Sigmoid colon (tissue), 4 donors: ENCODE measurements around the genes PPIG and CYBRD1.

DNA sequence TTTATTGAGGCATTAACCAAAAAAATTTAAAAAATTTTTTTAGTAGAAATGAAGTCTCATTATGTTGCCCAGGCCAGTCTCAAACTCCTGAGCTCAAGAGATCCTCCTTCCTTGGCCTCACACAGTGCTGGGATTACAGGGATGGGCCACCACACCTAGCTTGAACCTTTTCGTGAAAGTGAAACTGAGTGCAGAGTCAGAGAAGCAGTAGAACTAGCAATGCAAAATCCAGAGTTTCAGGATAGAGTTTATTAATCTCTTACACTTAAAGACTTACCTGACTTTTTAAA is 98.4 kb upstream of the CERS6 start:
- PRO-cap: no peak
- RAMPAGE, long total RNA, 4 experiments: no peak in any of the 4 experiments

DNA sequence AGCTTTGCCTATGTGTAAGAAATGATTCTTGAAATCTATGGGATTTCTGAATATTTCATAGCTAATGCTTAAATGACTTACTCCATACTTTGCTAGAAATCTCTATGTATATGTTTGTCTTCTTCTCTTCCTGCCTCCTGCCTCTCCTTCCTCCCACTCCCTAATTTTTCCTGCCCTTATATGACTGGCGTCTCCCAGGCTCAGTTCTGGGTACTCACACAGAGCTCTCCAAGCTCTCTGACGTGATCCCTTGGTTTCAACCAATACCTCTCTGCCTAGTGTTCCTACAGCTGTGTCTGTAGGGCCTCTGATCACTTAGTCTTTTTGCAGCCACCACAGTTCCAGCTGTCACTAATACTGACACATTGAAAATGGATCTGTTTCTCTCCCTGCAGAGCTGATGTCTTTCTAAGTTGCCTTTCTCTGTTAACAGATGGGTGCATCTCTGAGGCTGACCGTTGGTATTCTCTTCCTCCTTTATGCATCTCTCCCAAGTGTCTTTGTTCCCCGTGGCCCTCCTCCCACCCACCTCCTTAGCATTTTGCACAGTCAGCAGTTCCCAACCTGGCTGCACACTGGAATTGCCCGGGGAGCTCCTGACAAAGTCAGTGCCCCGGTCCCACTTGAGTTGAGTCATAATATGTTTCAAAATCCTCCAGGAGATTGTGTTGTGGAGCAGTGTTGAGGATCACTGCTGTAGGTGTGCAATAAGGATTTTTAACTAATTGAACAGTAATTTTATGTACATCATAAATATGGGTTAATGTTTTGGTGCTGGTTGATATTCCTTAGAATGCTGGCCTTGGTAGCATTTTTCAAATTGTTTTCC is 62.5 kb downstream of the CERS6 start:
- PRO-cap: no peak
- RAMPAGE, long total RNA, 4 experiments: no peak in any of the 4 experiments

GRCh38 chr2:168612658-168613454 is 156.8 kb downstream of the CERS6 start:
- PRO-cap: no peak
- RAMPAGE, long total RNA, 4 experiments: no peak in any of the 4 experiments

DNA sequence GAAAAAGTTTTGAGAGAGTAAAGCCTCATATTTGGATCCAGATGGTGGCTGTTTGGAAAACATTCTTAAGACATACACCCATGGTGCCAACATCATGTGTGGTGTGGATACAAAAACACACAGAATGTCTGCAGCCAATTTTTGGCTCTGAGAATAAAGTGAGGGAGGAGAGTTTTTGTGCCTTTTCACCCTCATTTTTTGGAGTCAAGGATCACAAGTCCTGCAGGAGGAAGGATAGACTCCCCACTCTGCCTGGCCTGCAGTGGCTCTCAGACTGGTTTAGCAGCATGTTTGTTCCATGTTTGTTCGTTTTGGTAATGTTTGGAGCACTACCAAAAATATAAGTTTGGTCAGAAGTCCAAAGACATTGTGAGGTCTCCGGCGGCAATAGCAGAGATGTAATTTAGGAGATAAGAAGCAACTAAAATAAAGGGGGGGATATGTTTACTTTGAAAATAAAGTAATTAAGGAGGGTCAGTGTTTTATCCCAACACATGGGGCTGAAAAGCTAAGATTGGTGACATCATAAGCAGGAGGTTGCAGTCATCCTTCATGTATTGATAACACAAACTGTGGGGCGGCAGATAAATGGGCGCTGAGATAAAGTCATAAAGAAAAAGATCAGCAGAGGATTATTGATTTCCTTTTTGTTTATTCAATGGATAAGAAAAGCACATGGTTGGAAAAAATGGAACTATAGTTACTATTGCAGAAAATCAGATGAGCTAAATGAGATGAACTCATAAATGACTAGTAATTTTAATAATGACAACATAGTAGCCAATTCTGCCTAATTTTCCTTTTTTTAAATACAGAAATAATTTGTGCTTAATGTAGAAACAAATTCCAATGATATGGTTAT is 697 bp downstream of the NOSTRIN start:
- PRO-cap: no peak
- RAMPAGE, long total RNA, 4 experiments: no peak in any of the 4 experiments

GRCh38 chr2:168803982-168804815 is 1.8 kb downstream of the NOSTRIN start:
- PRO-cap: no peak
- RAMPAGE, long total RNA, 4 experiments: no peak in any of the 4 experiments

DNA sequence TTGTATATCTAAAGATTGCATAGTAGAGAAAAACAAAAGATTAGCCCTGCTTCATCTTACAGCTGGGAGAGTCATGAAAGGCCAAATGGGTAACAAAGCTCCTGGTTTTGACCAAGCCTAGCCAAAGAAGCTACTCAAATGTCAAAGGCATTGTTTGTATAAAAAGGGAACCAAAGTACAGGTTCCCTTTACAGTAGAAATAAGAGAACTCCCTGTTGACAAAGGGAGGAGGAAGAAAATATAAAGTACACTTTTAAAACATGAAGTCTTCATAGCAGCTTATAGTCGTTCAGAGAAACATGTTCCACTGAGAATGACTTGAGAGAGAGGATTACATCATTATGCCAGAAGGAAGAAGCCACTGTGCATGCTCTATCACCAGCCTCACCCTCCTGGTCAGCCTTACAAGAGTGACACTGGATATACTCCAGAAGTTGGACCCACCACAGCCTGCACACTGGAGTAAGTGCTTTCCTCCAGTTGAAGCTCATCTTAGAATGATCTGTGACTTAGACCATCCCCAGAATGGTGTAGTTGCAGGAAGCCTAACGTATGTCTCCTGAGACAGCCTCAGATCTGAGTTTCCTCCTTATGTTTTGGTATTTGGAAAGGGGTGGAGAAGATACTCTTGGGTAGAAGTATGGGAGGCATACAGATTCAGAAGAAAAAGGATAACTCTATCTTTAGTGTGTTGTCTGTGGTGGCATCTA is 2.4 kb upstream of the DHRS9 start:
- PRO-cap: no peak
- RAMPAGE, long total RNA, 4 experiments: no peak in any of the 4 experiments

GRCh38 chr2:169072475-169072909 is 3.1 kb downstream of the DHRS9 start:
- PRO-cap: no peak
- RAMPAGE, long total RNA, 4 experiments: no peak in any of the 4 experiments

GRCh38 chr2:169363386-169364012 is 1.2 kb upstream of the LRP2 start:
- PRO-cap: no peak
- RAMPAGE, long total RNA, 4 experiments: no peak in any of the 4 experiments

DNA sequence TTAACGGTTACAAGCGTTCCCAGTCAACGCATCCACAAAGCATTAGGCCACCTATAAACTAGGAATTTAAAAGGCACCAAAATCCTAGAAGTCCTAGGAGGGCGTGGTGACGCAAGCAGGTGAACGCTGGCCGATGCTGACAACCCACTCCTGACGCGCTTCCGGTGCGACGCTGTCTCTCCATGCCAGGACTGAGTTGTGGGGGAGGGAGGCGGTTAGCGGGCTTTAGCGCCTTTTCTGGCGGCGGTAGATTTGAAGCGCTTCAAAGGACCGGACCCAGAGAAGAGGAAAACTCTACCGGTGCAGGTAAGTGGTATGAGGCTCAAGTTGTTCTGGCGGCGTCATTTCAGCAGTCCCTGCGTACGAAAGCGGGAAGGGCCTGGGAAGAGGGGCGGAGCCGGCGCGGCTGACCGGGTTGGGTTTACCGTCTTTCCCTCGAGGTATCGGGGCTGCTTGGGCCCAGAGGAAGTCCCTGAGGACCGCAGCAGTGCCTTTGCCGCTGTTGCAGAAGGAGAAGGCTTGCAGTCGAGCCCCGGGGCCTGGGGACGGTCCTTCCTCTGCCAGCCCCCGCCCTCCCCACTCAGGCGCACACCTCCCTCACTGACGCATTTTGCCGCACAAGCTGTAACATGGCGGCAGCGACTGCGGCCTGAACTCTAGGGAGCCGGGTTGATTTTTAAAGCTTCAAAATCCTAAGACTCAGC is at the start of gene PPIG:
TSS of gene PPIG (plus strand) at position 167 of the 704 bp plus-strand sequence.
- PRO-cap: unidirectional peak, plus-strand start at position 188 of the sequence; bidirectional peak, plus-strand start at position 616 of the sequence, minus-strand start at position 578 of the sequence
- RAMPAGE, long total RNA, 4 experiments: start-site peak on the plus strand in 4 of 4 experiments, centred at positions 176 to 633 of the sequence, 53 to 489 reads per replicate; start-site peak on the minus strand in 3 of 4 experiments, centred at positions 545 to 570 of the sequence, 13 to 16 reads per replicate

- PRO-cap: no peak
- RAMPAGE, long total RNA, 4 experiments: no peak in any of the 4 experiments
These were observed 93.6 kb downstream of the UBR3 start for GRCh38 chr2:169920566-169921450.

- PRO-cap: no peak
- RAMPAGE, long total RNA, 4 experiments: no peak in any of the 4 experiments
These were observed 93.1 kb upstream of the MYO3B start for GRCh38 chr2:170084482-170085672.

- PRO-cap: no peak
- RAMPAGE, long total RNA, 4 experiments: no peak in any of the 4 experiments
These were observed 92.1 kb upstream of the MYO3B start for GRCh38 chr2:170085683-170086449.

DNA sequence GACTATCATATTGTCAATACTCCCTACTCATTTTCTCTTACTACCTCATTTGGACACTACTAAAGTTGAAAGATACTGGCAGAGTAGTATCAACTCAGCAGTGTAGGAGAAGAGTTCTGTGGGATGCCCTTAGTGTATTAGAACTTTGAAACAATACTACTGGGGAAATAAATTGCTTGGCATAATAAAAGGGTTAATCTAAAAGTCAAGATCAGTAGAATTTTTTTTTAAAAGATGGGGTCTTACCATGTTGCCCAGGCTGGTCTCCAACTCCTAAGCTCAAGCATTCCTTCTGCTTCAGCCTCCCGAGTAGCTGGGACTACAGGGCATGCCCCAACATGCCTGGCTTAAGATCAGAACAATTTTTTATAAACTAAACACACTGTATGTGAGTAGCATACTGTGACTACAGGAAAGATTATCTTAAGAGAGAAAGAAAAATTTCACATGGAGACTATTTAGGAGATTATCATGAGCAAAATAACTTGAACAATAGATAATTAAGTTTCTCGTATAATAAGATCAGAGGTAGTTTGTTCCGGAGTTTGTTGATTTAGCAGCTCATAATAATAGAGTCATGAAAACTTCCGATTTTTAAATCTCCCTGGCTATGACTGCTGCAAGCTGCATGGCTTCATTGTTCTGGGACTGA is 43.7 kb downstream of the MYO3B start:
- PRO-cap: no peak
- RAMPAGE, long total RNA, 4 experiments: no peak in any of the 4 experiments

DNA sequence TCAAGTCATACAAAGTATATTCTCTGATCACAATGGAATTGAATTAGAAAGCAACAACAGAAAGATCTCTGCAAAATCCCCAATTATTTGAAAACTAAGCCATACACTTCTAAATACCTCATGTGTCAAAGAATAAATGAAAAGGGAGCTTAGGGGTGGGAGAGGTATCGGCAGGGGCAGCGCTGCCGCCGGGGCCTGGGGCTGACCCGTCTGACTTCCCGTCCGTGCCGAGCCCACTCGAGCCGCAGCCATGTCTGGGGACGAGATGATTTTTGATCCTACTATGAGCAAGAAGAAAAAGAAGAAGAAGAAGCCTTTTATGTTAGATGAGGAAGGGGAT is 18.7 kb upstream of the ERICH2 start:
- PRO-cap: no peak
- RAMPAGE, long total RNA, 4 experiments: start-site peak on the plus strand in 1 of 4 experiments, centred at position 156 of the sequence, 10 reads per replicate

DNA sequence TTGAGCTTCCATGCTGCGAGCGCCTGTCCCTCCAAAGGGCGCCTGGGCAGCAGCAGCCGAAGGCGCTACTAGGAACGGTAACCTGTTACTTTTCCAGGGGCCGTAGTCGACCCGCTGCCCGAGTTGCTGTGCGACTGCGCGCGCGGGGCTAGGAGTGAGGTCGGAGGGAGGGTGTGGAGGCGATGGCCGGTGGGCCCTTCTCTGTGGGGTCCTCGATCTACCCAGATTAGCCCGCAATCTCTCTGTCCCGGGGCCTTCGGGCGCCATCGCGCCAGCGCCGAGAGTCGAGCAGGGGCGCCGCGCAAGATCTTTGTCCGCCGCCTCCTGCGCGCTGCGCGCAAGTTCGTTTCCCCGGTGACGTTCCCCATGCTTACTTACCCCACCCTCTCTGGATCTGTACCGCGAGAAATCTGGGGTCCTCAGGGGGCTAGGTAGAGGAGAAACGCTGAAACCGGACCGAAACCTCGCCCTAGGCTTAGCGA is 694 bp downstream of the GAD1 start:
- PRO-cap: unidirectional peak, minus-strand start at position 312 of the sequence
- RAMPAGE, long total RNA, 4 experiments: no peak in any of the 4 experiments

- PRO-cap: no peak
- RAMPAGE, long total RNA, 4 experiments: no peak in any of the 4 experiments
These were observed 110.2 kb downstream of the GORASP2 start for GRCh38 chr2:171039159-171039725.

DNA sequence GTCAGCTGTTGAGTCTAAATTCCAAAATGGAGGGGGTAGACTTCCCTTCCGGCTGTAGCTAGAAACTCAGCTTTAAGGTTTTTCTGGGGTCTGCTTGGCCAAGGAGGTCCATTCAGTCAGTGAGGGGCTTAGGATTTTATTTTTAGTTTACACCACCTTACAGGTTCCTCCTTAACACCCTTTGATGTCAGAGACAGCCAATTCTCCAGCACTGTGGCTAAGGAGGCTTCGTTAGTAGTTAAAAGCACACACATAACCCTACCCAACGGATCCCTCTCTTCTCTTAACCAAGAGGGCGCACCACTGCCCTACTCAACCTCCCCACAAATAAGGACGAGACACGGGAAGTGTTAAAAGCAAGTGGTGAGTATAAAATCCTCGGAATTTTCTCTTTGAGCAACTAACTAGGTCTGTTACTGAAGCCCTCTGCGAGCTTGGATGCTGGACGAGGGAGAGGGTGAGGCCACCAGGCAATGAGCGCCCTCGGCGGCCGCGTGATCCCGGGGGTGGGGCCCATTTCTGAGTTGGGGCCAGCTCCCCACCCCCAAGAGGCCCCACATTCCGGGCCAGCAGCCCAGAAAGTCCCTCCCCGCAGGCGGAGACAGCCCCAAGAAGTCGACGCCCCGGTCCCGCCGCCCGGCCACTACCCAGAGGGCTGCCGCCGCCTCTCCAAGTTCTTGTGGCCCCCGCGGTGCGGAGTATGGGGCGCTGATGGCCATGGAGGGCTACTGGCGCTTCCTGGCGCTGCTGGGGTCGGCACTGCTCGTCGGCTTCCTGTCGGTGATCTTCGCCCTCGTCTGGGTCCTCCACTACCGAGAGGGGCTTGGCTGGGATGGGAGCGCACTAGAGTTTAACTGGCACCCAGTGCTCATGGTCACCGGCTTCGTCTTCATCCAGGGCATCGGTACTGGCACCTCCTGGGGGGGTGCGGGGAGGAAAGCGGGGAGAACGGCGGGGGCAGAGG is at the start of gene CYBRD1:
TSS of gene CYBRD1 (plus strand) at position 640 of the 964 bp plus-strand sequence.
- PRO-cap: bidirectional peak, plus-strand start at position 643 of the sequence, minus-strand start at position 440 of the sequence
- RAMPAGE, long total RNA, 4 experiments: start-site peak on the plus strand in 4 of 4 experiments, centred at positions 623 to 659 of the sequence, 156 to 1,411 reads per replicate

DNA sequence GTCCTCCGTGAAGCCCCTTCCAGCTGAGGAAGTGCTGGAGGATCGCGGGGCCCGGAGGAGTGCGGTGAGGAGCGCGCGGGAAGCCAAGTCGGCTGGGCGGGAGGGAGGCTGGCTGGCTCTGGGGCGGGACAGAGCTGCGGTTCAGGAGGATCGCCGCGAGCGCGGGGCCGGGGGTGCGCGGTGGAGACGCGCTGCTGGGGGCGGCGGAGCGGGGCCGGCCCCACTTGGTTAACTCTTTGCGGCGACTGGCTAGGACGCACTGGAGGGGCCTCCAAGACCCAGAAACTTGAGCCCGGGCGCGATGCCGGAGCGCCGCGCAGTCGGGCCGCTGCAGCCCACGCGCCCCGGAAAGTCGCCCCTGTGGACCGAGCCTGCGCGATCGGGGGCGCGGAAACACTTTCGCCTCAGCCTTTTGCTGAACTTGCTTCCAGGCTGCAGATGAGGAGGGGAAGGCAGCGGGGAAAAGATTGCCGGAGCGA is 564 bp downstream of the CYBRD1 start:
- PRO-cap: no peak
- RAMPAGE, long total RNA, 4 experiments: no peak in any of the 4 experiments

DNA sequence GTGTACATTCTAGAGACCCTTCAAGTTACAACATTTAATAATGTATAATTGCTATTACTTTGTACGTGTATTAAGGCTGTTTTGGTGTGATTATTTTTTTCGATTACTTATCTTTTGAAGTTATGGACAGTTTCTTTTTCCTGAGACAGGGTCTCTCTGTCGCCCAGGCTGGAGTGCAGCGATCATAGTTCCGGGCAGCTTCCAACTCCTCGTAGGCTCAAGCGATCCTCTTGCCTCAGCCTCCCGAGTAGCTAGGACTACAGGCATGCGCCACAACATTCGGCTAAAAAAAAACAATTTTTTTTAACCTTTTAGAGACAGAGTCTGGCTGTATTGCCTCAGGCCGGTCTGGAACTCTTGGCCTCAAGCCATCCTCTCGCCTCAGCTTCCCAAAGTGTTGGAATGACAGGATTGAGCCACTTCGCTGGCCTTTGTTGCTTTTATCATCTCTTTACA is 912 bp downstream of the HAT1 start:
- PRO-cap: no peak
- RAMPAGE, long total RNA, 4 experiments: no peak in any of the 4 experiments

GRCh38 chr2:171935900-171936515 is 13.7 kb downstream of the HAT1 start:
- PRO-cap: no peak
- RAMPAGE, long total RNA, 4 experiments: no peak in any of the 4 experiments